Placental pericyte (primary cell): ENCODE measurements around a stretch of chr1.

- CAGE, long polyA plus RNA = no peak
Observed at GRCh38 chr1:196459370-196460009, 148.8 kb downstream of the KCNT2 start.

DNA sequence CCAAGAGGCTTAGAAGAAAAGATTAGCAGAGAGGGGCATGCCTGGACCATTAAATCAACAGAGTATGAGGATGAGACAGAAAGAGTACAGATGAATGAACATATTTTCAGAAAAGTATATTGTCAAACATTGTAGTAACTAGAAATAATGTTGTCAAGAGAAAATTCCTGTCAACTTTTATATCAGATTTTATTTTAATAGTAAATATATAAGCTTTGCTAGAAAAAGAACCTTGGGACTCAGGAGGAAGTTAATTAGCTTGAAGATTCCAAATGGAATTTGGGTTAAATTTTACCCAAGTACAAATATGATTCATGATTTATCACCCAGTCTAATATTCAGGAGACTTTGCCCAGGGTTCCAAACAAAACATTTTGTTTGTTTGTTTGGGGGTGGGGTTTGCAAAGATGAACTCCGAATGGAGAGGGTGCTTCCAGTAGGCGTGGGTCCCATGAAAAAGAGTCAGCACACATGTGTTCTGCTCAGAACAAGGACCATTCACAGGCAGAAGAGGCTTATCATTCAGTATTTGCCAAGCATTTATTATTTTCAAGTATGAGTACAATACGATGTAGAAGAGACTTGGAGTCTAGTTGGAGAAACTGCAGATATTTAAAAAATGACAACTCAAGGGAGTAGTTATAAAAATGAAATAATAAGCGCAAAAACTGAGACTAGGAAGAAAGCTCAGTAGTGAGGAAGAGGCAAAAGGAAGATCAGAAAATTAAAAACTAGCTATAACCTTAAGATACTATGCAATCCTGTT, 23.5 kb downstream of the KCNT2 start:
- CAGE, long polyA plus RNA = no peak

GRCh38 chr1:196676739-196677301, 25.0 kb downstream of the CFH start:
- CAGE, long polyA plus RNA = no peak

- CAGE, long polyA plus RNA = no peak
Observed at GRCh38 chr1:196717280-196718447, 57.0 kb upstream of the CFHR3 start.

DNA sequence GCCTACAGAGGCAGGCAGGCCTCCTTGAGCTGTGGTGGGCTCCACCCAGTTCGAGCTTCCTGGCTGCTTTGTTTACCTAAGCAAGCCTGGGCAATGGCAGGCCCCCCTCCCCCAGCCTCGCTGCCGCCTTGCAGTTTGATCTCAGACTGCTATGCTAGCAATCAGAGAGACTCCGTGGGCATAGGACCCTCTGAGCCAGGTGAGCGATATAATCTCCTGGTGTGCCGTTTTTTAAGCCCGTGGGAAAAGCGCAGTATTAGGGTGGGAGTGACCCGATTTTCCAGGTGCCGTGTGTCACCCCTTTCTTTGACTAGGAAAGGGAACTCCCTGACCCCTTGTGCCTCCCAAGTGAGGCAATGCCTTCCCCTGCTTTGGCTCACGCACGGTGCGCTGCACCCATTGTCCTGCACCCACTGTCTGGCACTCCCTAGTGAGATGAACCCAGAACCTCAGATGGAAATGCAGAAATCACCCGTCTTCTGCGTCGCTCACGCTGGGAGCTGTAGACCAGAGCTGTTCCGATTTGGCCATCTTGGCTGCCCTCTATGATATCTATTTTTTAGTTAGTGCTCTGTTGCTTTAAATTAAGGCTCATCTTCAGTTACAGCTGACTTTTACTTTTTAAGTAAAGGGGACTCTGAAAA, 11.9 kb downstream of the CFHR3 start:
- CAGE, long polyA plus RNA = no peak

- CAGE, long polyA plus RNA = no peak
Observed at GRCh38 chr1:196822523-196822789, 2.9 kb downstream of the CFHR1 start.

DNA sequence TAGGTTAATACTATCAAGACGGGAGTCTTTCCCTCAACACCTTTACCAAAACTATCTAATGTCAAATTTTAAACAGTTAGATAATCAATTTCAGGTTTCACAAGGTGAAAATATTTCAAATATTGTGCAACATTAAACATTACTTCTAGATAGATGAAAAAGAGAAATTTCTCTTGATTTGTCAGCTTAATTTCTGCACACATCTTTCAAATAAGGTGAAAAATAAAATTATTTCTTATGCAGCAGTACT, 3.8 kb downstream of the CFHR1 start:
- CAGE, long polyA plus RNA = no peak

- CAGE, long polyA plus RNA = no peak
Observed at GRCh38 chr1:196877888-196878659, 9.8 kb upstream of the CFHR4 start.

- CAGE, long polyA plus RNA = no peak
Observed at GRCh38 chr1:196891200-196891677, 3.4 kb downstream of the CFHR4 start.

DNA sequence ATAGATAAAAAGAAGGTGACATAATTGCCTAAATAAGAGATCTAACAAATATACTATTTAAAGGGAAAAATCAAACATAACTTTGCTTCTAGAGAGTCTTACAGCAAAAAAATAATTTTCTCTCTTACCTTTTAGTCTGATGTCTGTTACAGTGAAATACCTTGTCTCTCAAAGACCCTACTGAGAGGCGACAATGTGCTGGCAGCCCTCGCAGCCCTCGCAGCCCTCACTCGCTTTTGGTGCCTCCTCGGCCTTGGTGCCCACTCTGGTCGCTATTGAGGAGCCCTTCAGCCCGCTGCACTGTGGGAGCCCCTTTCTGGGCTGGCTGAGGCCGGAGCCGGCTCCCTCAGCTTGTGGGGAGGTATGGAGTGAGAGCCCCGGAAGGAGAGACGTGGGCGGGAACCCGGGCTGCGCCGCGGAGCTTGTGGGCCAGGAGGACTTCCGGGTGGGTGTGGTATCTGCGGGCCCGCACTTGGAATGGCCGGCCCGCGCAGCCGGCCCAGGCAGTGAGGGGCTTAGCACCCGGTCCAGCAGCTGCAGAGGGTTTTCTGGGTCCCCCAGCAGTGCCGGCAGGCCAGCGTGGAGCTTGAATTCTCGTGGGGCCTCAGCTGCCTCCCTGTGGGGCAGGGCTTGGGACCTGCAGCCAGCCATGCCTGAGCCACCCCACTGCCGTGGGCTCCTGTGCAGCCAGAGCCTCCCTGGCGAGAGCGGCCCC, 10.1 kb upstream of the CFHR2 start:
- CAGE, long polyA plus RNA = no peak

- CAGE, long polyA plus RNA = no peak
Observed at GRCh38 chr1:197703883-197704533, 71.3 kb downstream of the DENND1B start.

DNA sequence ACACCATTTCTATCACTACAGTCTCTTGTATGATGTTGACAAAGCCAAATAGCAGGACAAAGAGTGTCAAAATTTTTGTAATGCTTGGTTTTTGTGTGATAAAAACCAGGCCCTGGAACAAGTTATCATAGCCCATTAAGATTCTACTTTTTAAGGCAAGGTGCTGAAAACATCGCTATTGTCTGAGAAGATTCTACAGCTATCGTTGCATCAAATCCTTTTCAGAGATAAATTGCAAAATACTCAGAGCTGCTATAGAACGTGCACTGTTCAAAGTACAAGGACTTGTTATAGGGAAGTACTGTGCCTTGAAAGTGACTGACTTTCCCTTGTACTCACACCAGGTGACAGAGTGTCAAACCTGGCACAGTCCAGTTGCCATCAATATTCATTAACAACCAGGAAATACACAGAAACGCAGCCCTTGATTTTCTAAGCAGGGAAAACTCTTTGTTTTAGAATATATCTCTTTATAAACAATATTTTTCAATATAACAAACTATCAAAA, 37.8 kb downstream of the LHX9 start:
- CAGE, long polyA plus RNA = no peak

DNA sequence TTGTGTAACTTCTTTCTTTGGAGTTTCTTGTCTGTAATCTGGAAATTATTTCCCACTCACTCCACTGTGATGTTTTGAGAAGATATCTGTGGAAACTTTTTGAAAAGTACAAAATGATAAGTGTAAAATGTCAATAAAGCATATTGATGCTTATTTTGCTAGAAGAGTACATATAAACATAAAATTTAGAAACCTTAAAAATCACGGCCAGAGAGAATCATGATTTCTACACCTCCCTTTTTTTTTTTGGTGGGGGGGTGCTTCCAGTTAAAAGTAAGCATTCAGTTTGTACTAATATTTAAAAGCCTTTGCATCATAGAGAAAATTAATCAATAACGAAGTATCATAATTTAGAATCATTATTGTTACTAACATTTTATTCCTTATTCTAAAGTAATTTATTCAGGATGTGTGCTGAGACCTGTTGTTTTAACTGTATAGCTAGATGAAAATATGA, 23.2 kb downstream of the NEK7 start:
- CAGE, long polyA plus RNA = no peak

- CAGE, long polyA plus RNA = no peak
Observed at GRCh38 chr1:198191769-198192408, 35.1 kb downstream of the NEK7 start.

- CAGE, long polyA plus RNA = no peak
Observed at GRCh38 chr1:198199071-198199812, 42.4 kb downstream of the NEK7 start.

- CAGE, long polyA plus RNA = no peak
Observed at GRCh38 chr1:198211270-198212003, 54.6 kb downstream of the NEK7 start.

DNA sequence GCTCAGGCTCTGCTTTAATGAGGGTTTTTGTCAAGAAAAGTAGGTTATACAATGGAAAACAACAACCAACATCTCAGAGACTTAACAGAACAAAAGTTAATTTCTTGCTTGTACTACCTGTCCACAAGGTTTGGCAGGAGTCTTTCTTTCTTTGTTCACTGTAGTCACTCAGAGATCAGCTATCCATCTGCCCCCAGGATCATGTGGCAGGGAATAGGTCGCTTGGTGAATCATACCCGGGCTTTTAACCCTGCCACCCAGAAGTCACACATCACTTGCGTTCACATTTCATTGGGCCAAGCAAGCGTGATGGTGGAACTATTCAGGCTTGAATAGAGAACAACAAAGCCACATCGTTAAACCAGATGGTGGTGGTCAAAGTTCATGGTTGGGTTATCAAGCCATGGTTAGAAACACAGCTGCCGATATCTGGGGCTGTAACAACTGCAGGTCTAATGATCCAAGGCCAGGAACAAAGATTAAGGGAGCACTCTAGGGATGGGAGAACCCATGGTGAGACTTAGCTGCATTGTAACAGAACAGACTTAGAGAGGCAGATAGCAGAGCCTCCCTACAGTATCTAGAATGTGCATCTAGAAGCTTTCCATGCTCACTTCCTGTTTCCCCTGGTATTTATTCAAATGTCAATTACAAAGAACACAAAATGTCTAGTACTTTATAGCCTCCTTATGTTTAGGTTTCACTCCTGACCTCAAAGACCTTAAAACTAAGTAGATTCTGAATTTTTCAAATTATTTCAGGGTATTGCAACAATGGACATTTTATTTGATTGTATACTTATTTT, 40.0 kb upstream of the PTPRC start:
- CAGE, long polyA plus RNA = no peak

- CAGE, long polyA plus RNA = no peak
Observed at GRCh38 chr1:198713576-198713920, 74.7 kb downstream of the PTPRC start.

DNA sequence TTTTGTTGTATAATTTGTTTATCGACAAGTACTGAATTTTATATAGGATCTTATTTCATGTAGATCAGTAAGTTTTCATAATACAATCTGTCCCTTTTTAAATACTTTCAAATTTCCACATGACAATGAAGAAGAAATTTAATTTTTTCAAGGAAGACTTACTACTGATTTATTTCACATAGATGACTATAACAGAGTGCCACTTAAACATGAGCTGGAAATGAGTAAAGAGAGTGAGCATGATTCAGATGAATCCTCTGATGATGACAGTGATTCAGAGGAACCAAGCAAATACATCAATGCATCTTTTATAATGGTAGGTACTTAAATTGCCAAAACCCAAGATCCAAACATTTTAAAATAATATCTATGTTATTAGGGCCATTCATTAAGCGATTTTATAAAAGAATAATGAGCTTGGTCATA, 110.4 kb downstream of the PTPRC start:
- CAGE, long polyA plus RNA = no peak

GRCh38 chr1:198752289-198752806, 113.5 kb downstream of the PTPRC start:
- CAGE, long polyA plus RNA = no peak